ENCODE measurements around a stretch of chr15.

DNA sequence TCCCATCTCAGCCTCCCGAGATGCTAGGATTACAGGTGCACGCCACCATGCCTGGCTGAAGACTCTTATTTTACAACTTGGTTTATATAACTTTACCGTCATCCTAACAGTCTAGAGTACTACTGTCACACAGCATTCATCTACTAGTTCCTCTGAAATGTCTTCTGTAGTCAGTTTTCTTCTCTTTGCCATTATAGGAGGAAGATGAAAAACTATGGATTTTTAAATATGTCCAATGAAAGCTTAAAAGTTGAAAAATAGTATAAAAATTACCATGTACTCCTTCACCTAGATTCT, 8.5 kb downstream of the SIN3A start:
- PRO-cap: no peak

- PRO-cap: bidirectional peak, plus-strand start at chr15:75452003, minus-strand start at chr15:75451690; unidirectional peak, plus-strand start at chr15:75452040; bidirectional peak, plus-strand start at chr15:75452229, minus-strand start at chr15:75452106
Observed at GRCh38 chr15:75451846-75452452, 459 bp upstream of the SIN3A start.

DNA sequence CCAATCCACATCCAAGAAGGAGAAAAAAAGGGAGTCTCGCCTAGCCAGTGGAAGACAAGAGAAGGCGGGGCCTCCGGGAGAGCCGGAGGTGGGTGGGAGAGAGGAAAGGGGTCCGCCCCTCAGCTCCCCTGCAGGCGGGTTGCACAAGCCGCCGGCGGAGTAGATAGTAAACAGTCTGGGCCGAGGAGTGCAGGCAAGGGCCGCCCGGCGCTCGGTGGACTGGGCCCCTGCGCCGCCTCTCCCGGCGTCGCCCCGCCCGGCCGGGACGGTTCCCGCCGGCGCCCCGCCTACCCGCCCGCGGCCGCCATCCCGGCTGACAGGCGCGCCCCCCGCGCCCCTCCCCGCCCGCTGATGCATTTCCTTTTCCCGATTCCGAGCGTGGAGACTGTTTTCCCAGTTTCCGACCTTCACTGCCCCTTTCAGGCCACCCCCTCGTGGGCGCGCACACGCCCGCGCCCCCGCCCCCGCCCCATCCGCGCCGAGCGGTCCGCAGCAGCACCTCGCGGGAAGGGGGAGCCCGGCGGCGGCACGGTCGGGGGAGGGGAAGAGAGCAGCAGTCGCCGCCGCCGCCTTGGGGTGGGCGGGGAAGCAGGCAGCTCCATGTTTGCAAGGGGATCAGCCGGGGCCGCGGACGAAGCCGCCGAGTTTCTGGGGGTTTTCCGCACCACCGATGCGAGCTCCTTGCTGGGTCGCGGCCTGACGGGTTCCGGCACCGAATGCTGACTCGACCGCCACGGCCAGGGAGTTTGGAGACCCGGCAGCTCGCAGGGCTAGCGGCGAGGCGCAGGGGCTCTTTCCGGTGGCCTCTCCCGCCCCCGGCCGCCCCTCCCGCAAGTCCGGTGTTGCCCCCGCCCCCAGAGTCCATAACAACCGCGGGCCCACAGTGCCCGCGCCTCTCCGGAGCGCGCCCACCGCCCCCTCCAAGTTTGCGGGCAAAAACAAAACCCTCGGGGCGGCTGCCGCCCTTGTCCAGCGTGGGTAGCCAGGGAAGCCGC, 3.0 kb upstream of the SIN3A start:
- PRO-cap: bidirectional peak, plus-strand start at position 173 of the sequence, minus-strand start outside the sequence; bidirectional peak, plus-strand start at position 472 of the sequence, minus-strand start at position 318 of the sequence; bidirectional peak, plus-strand start at position 866 of the sequence, minus-strand start at position 801 of the sequence

- PRO-cap: no peak
Observed at GRCh38 chr15:75627703-75628141, 2.2 kb upstream of the SNUPN start.

DNA sequence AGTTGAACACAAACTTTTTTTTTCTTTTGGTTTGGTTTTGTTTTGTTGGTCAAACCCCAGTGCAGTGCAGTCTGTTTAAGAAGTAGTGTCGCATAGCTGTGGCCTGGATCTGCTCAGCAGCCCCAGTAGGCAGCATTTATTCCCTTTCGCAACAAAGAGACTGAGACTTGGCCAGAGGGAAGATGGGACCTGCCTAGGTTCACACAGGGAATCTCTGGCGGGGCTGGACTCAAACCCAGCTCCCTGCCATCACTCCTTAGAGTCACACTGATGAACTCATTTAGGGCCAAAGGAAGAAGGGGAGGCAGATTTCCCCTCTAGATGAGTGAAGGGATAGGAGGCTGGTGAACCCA, 13.8 kb downstream of the SNX33 start:
- PRO-cap: no peak

DNA sequence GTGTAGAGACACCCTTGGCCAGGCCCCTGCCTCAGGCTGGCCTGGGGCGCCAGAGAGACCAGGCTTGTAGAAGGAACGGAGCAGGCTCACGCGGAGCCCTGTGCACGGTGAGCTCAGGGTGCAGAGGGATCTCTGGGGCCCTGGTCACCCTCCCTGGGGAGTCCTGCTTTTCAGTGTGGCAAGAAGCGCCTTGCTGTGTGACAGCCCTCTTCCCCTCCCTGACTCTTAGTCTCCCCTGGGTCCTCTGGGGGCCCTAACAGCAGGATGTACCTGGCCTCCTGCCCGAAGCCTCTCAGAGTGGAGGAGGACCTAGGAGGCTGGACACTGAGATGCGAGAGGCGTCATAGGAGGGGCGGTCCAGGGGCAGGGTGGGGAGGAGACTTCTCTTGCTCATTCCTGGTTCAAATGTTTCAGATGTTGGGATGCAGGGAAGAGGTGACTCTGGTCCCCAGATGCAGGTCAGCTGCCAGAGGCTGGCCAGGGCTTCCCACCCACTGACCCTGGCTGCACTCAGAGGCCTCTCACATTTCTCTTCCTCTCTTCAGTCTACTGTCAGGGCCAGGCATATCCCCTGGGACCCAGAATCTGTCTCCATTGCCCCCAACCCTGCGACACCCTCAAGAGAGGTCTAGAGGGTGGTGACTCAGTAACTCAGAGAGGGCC, 25.7 kb downstream of the SNX33 start:
- PRO-cap: no peak

DNA sequence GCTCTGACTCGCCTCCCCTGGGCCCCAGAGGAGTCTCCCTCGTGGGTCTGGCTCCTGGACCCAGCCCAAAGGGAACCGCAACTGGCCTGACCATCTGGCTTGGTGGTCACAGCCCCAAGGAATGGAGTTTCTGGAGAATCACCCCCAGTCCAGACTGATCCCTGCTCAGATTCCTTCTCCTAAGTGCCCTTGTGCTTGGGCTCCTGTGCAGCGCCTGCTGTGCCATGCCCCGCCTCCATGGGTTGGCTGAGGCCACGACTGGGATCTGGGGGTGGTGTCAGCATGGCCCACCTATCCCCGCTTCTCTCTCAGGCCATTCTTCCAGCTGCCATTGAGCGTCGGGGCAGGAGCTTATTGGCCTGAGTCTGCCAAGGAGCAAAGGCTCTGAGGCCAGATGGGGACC, 19.1 kb downstream of the CSPG4 start:
- PRO-cap: no peak

DNA sequence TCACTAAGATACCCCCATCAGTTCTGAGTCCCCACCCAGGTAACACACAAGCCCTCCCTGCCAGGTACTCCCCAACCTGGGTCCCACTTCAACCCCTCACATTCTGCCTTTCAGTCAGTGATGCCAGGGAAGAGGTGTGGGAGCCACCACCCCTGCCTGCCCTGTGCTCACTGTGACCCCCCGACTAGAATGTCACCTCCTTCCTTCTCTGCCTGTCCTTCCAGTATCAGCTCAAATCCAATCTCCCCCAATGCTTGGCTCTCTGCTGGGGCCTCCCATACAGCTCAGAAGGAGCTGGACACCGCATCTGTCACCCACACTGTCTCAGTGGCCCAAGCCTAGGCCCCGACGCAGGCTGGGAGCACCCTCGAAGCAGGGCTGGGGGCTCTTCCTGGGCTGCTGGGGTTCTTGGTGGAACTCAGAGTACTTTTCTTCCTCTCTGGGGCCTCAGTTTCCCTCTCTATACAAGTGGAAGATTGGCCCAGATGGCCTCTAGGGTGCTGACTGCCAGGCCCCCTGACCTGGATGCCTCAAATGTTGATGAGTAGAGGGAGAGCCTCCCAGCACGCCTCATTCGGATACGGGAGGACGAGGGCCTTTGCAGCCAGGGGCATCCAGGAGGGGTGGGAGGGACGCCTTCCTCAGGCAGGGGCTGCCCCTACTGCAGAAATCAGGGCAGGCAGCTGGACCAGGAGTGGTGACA, 2.4 kb downstream of the CSPG4 start:
- PRO-cap: no peak

DNA sequence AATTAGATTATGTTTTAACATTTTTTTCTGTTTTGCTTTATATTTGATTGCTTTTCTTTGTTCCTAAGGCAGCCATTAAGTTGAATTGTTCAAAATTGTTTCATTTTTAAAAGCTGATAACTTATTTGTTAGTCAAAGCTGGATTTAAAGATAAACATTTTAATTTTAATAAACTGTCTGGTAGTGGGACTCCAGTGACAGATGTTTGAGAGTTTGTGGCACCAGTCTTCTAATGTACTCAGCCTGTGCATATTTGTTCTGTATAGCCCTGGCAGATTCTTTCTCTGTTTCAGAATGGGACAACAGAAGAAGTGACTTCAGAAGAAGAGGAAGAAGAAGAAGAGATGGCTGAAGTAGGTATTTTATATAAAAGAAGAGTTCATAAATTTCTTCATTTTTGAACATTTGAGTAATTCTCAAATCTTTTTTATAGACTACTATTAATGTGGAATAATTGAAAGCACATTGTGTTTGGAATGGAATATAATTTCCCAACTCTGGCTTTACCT, 25.5 kb downstream of the UBE2Q2 start:
- PRO-cap: no peak

- PRO-cap: no peak
Observed at GRCh38 chr15:76161177-76161619, 101.4 kb downstream of the TMEM266 start.

GRCh38 chr15:76177709-76178233, 118.0 kb downstream of the TMEM266 start:
- PRO-cap: bidirectional peak, plus-strand start at chr15:76177934, minus-strand start at chr15:76177772

DNA sequence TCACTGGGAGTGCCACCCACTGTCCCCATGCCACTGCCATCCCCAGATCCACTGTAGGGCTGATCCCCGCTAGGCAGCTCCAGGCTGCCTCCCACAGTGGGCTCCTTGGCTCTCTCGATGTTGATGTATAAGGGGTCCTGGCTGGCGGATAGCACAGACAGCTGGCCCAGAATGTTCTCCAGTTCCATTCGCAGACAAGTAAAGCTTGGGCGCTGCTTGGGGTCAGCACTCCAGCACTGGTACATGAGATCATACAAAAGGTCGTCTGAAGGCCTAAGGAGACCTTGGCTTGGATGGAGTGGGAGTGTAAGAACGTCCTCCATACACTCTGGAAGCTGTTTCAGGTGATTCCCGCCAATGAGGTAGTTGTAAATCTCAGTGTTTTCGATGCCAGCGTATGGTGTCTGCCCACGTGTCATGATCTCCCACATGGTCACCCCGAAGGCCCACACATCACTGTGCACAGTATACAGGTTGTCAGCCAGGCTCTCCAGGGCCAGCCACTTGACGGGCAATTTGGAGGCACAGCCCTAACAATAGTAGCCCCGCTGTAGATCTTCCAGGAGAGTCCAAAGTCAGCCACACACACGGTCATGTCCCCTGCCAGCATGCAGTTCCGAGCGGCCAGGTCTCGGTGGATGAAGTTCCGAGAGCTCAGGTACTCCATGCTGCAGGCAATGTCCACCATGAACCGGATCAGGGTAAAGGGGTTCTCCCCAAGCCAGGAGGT, 52.0 kb downstream of the ETFA start:
- PRO-cap: no peak

- PRO-cap: no peak
Observed at GRCh38 chr15:76300270-76301025, 10.8 kb downstream of the ETFA start.

DNA sequence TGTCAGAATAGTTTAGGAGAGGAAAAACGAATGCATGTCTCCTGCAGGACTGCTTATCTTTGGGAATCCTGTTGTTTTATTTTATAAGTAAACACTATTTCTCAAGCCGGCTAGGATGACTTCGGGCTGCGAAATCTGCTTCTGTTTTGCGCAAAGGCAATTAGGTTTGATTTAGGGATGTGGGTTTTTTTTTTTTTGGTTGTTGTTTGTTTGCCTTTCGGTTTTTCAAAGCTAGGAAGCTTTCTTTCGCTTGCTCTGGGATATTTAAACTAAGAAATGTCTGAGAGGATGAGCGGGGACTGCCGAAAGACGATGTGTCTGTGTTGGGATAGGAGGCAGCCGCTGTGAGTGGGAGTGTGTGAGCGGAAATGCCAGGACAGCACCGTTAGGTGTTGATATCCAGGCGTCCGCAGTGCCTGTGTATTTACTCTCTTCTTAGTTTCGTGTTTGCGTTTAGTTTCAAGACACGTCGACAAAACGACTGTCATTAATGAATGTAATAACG, 526 bp downstream of the ISL2 start:
- PRO-cap: no peak

DNA sequence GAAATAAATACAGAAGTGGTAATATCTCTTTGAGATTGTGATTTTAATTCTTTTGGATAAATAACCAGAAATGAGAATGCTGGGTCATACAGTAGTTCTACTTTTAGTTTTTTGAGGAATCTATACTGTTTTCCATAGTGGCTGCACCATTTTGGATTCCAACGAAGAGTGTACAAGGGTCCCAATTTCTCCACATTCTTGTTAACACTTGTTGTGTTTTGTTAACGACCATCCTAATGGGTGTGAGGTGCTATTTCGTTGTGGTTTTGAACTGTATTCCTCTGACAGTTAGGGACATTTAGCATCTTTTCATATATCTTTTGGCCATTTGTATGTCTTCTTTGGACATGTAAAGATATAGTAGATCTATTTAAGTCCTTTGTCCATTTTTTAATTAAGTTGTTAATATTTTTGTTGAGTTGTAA, 153.5 kb downstream of the ISL2 start:
- PRO-cap: no peak

DNA sequence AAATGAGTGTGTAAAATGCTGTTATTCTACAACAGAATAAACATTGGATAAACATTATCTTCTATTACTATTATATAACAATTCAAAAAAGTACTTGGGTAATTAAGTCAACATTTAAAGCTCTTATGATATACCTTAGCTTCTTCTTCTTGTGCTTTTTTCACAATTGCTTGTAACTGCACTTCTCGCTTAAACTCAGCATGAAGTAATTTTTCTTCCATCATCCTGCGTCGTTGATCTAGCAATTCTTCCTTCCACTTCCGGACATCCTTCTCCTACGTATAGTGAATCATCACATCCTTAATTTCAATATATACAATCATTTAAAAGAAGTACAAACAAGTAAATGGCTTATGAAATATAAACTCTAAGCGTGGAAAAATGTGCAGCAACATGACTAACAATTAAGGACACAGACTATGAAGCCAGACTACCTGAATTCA, 151.4 kb downstream of the SCAPER start:
- PRO-cap: no peak

DNA sequence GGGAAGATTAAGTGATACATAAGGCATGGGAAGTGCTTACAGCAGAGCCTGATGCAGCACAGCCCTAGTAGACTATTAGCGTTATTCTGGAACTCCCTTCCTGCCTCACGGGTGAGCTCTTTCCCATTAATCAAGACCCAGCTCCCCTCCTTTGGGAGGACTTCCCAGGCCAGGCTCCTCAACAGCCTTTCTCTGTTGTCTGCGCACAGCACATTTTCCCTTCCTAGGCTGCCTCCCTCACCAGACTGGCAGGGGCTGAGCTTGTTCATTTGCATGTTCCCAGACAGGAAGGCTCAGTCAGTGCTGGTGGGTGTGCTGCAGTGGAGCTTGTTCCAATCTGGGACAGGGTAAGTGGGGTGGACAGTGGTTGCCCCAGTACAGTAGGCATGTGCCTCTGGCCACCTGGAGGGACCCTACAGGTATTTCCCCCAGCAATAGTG, 5.9 kb upstream of the PSTPIP1 start:
- PRO-cap: no peak

- PRO-cap: no peak
Observed at GRCh38 chr15:77021907-77022573, 27.1 kb downstream of the PSTPIP1 start.

DNA sequence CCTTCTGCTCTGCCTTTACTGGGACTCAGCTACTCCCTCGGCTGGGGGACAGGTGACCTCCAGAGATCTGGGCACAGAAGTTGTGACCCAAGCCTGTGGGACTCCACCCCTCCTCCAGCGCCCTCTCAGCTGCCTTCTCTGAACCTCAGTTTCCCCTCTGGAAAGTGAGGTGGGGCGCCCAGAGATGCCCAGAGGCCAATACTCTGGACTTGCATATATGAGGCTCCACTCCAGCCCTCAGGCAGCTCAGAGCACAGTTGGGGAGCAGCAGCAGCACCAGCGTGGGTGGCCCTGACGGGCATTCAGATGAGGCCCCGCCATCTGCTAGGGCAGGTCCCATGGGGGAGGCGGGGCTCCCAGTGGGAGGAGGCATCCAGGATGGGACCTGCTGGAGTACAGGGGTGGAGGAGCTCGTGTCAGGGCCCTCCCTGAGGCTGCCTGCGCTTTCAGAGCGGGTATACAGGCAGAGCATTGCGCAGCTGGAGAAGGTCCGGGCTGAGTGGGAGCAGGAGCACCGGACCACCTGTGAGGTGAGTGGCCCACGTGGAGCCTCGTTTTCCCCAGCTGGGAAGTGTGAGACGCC, 35.2 kb downstream of the PSTPIP1 start:
- PRO-cap: no peak

DNA sequence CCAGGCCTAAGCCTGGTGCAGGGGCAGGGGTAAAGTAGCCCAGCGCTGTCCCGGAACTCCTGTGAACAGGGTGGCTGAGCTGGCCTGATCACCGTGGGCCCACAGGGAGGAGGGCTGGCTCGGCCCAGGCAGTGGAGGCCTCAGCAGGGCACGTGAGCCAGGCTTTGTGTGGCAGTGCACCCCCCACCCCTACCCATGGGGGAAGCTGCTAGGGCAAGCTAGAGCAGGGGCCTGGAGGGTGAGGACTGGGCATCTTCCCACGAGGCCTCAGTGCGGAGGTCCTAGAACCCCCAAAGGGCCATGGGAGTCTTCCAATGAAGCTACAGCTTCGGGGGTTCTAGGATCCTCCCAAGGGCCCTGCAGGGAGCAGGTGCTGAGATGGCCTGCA, 36.0 kb downstream of the TSPAN3 start:
- PRO-cap: no peak